ENCODE data around the gene HUS1B.

GRCh38 chr6:312969-313766 is 20.9 kb downstream of the DUSP22 start:
- PRO-cap: no peak

GRCh38 chr6:370143-370435 is 21.5 kb upstream of the IRF4 start:
- PRO-cap: no peak

DNA sequence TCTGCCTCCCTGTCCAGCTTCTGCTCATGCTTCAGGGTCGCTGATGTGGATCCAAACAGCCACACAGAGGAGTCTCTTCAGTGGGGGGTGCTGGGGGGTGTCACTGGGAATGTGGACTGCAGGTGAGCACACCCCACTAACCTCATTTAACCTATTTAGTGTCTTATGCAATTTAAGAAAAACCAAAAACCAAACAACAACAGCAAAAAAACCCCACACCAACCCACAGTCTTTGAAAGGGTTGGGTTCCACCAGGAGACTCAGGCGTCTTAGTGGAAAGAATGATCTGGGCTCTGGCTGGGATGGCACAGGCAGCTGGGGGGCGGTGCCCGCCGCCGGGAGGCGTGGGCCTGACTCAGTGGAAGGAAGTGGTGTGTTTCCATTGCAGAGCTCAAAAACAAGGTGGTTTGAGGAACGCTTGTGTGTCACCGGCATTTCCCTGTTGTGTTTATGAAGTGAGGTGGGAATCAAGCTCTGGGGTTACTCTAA is 55.1 kb downstream of the IRF4 start:
- PRO-cap: unidirectional peak, plus-strand start at position 394 of the sequence

DNA sequence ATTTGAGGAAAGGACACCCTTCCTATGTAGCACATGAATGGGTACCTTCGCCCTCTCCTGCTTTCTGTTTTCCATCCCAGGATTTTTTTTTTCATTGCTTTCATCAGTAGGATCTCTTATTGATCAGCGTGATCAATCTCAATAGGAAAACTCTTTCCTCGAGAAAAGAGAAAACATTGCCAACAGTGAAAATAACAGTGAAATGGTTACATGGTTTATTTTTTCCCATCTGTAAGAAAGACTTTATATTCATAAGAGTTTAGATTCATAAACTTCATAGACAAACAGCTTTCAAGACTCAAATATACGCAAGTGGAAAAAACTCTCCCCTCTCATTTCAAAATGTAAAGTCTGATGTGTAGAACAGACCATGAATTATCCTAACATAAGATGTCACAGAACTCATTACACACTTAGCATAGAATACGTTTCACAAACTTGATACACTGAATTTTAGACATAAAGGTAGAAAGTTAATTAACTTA is 118.8 kb downstream of the IRF4 start:
- PRO-cap: no peak

- PRO-cap: no peak
Observed at GRCh38 chr6:656822-657326, at the start of gene HUS1B. TSS of gene HUS1B (minus strand) at chr6:657100.

DNA sequence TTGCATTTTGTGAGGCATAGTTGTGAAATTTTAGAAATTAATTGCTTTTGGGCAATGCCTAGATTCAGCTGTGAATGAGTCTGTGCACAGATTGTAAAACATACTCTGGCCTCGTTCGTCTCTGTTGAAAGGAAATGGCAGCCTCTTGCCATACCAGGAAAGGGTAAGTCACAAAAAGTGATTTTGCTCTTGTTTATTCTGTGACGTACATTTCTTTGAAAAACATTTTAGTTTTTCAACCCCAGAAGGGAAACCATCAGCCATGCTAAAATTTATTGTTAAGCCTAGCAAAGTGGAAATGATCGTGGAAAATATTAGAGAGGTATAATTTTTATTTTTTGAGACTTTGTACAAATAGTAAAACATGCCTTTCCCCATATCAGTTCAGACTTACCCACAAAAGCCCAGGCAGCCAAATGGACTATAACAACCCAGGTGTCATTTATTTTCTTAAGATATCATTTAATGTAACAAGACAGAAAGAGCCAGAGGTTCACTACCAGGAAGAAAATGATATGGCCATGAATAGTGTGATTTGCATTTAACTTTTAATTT is 15.4 kb upstream of the EXOC2 start:
- PRO-cap: no peak

- PRO-cap: no peak
Observed at GRCh38 chr6:1063577-1064251, 248.2 kb upstream of the FOXQ1 start.

- PRO-cap: no peak
Observed at GRCh38 chr6:1336294-1336583, 24.3 kb downstream of the FOXQ1 start.

DNA sequence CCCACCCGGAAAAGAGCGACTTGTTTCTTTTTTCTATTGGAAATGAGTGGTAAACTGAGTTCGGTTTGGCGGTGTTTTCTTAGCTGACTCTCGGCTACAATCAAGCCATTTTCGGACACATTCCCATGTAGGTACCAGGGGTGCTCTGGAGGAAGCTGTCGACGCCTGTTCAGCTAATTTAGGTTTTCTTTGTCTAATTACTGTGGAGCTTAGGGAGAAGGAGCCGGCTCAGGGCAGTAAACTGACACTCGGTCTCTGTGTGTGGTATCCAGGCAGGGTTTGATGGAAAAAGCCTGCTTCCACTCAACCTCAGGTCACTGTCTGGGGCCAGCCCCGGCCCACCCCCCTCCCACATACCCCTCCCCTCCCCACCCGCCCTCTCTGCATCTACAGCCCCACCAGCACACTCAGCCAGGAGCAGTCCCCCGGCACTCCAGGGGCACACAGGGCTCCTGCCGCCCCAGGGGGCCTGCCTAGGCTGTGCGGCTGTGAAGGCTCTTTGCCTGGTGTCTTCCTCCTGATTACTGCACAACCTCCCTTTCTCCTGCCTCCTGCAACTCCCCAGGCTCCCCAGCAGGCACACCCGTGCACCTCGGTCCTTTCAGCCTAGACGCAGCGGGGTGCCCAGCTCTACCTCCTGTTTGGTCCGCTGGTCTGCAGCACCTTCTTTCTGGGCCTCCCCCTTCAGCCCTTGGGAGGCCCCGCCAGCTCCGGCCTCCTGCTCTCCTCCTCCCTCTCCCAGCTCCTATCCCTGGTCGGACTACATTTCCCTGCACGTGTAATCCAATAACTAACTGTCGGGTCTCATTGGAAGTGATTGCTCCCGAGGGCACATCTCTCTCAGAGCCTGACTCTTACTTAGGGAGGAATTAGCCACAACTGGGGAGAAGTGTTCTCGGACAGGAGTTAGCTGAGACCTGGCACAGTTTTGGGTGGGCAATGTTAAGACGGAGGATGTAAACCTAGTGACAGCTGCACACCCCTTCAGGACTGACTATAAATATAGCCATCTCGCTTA is 1.4 kb upstream of the FOXF2 start:
- PRO-cap: no peak

GRCh38 chr6:1390825-1391377 is 1.5 kb downstream of the FOXF2 start:
- PRO-cap: no peak

DNA sequence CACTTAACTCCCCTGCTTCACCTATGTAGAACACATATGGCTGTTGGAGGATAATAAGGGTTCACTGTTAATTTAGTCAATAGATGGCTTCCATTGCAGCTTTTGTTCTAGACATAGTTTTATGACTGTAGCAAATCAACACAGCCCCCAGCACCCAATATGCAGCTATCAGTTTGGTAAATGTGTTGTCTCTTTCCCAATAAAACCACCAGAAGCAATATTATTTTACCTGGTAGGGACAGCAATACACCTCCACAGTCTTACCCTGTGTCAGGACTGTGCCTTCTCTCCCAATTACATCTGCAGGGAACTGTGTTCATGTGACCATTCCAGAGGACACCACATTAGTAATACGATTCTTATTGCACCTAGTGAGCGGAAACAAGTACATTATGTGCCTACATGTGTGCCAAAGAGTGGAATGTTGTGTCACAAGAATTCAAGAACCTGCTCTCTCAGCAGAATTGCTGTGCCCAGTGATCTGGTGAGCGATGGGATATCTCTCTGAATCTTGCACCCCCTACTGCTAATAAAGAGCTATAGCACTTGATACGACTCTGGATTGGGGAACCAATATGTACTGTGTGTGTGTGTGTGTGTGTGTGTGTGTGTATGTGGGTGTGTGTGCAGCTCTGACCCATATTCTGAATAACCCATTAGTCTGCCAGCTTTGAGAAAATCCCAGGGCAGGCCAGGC is 57.5 kb upstream of the FOXC1 start:
- PRO-cap: no peak

- PRO-cap: no peak
Observed at GRCh38 chr6:1824048-1824778, 214.5 kb downstream of the FOXC1 start.

- PRO-cap: no peak
Observed at GRCh38 chr6:1922615-1923515, 313.1 kb downstream of the FOXC1 start.

DNA sequence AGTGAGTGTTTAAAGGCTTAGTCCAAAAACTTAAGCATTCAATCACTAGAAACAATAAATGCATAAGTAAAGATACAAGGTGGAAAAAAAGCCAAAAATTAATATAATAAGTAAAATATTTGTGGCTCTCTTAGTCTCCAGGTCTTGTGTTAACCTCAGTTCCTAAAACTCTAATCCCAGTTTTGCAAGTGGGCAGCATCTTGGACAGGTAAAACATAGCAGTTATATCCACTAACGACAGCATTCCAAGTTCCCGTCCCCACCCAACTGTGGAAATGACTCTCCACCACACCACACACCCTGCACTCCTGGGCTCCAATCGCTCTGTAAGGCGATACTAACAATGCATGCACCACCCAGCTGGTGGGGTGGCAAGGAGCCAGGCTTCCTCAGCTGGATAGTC is 223.9 kb downstream of the GMDS start:
- PRO-cap: no peak

DNA sequence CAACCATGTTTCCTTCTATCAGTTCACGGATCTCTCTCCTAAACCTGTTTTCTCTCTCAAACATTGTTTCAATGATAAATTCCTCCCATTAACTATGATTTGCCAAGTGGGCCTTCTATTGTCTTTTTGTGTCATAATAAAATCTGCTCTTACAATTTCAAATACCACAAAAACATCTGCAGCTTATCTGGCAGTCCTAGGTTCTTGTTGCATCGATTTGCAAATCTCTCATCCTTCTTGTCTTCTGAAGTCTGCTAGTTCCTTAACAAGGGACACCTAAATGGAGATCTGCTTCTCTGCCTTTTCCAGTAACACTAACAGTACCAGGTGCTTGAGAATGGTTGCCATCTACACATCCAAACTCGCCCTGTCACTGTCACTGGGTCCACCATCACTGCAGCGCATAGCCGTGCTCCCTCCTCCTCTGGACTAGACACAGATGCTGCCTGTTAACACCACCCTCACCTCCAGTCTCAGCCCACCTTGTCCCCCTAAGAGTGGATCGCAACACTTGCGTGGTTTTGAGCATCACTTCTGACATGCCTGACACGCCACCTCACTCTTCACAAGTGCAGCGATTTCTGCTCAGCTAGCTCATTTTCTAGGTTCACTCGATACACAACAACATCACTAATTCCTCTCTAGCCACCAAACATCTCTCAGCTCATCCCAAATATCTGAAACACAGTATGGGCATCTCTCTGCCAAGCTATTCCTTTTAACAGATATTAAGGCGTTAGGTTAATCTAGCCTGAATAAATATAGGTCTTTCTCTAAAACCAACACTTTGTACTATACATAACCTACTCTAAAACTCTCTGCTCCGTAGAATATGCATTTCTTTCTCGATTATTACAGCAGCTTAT is 122.3 kb downstream of the GMDS start:
- PRO-cap: no peak

DNA sequence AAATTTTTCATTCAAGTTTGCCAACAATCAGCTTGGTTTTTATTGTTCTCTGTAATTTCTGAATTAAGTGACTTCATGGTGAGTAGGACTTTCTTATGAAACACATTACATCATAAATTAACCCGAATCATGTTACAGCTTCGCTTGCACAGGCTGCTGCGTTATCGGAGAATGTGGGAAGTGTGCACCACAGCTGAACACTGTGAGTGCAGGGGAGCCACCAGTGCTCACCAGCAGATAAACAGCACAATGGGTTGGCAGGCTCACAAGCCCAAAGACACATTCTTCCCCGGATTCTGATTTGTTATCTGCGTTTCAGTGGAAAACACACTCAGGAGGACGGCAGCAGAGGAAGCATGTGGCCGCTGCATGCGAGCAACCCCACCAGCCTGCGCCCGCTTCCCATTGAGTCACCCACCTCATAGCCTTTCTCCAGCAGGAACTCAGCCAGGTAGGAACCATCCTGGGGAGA is 121.1 kb downstream of the GMDS start:
- PRO-cap: no peak

DNA sequence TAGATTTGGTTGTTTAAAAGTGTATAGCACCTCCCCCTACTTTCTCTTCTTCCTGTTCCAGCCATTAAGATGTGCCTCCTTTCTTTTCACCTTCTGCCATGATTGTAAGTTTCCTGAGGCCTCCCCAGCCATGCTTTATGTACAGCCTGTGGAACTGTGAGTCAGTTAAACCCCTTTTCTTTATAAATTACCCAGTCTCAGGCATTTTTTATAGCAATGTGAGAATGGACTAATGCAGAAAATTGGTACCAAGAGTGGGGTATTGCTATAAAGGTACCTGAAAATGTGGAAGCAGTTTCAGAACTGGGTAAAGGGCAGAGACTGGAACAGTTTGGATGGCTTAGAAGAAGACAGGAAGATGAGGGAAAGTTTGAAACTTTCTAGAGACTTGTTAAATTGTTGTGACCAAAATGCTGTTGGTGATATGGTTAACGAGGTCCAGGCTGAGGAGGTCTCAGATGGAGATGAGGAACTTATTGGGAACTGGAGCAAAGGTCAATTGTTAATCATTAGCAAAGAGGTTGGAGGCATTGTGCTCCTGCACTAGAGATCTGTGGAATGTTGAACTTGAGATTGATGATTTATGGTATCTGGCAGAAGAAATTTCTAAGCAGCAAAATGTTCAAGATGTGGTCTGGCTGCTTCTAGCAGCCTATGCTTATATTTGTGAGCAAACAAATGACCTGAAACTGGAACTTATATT is 78.8 kb upstream of the GMDS start:
- PRO-cap: no peak

GRCh38 chr6:2340910-2341581 is 95.6 kb upstream of the GMDS start:
- PRO-cap: no peak

- PRO-cap: no peak
Observed at GRCh38 chr6:2777325-2778181, 12.4 kb downstream of the WRNIP1 start.

DNA sequence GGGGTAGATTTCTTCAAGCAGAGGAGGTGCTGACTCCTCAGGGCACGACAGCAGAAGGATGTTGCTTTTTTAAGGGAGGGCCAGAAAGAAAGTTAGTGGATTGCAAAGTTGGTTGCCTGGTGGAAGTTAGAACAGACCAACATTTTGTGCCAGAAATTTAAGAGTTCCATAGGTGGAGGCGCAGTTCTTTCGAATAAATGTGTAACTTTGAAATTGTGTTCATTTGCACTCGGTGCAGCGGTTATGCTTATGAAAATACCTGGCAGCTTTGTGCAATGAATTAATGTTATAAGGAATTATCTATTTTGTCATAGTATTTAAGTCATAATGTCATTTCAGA is 20.0 kb downstream of the WRNIP1 start:
- PRO-cap: no peak